Measurements from ENCODE around the genes CFAP97 and UFSP2.

GRCh38 chr4:184474946-184475443, 645 bp upstream of the IRF2 start:
- PRO-cap, result bidirectional peak, plus-strand start at chr4:184475330, minus-strand start at chr4:184475056

GRCh38 chr4:184534160-184535155, 60.1 kb upstream of the IRF2 start:
- PRO-cap, result bidirectional peak, plus-strand start at chr4:184534777, minus-strand start at chr4:184534639

- PRO-cap, result no peak
These were observed 2.9 kb downstream of the CASP3 start for GRCh38 chr4:184646353-184646752.

DNA sequence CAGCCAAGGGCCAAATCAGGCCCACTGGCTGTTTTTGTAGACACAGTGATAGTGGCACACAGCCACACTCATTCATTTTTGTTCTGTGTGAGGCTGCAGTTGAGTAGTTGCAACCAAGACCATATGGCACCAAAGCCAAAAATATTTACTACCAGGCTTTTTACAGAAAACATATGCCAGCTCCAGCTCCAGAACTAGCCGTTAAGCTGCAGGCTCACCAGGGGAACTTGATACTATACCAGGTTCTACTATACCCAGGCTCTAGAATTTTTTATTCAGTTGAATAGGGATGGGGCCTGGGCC, 40.8 kb downstream of the ACSL1 start:
- PRO-cap, result no peak

DNA sequence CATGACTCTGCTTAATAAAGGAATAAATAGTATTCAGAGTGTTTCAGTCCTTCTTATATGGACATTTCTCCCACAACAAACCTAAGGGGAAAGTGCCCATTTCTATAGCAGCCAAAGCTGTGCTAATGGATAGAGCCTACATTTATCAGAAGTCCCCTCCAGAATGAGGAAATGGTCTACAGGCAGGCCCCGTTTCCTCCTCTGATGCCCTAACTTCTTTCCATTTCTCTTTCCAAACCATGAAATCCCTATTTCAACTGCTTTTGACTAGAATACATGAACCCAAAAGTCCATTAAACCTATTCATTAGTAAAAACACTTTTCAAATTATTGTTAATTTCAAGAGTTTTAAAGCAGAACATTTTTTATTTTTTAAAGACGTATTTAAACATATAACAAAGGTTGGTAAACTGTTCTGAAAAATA, 4.5 kb downstream of the ACSL1 start:
- PRO-cap, result no peak

DNA sequence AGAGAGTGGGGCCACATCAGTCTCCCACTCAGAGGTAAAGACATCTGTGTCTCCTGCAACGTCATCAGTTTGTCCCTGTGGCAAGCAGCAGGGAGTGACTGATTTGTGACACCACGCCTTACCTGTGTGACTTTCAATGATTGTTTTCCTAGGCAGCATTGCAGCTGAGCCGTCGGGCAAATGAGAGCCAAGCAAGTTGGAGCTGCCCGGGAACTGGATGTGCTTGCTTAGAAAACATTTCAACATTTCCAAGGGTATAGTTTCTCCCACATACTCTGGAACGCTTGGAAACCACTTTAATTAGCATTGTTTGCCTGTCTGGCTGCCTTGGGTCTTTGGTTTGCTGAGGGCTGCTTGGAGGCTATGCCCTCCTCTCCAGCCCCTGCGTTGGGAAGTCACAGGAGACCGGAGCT, 29.6 kb upstream of the HELT start:
- PRO-cap, result no peak

DNA sequence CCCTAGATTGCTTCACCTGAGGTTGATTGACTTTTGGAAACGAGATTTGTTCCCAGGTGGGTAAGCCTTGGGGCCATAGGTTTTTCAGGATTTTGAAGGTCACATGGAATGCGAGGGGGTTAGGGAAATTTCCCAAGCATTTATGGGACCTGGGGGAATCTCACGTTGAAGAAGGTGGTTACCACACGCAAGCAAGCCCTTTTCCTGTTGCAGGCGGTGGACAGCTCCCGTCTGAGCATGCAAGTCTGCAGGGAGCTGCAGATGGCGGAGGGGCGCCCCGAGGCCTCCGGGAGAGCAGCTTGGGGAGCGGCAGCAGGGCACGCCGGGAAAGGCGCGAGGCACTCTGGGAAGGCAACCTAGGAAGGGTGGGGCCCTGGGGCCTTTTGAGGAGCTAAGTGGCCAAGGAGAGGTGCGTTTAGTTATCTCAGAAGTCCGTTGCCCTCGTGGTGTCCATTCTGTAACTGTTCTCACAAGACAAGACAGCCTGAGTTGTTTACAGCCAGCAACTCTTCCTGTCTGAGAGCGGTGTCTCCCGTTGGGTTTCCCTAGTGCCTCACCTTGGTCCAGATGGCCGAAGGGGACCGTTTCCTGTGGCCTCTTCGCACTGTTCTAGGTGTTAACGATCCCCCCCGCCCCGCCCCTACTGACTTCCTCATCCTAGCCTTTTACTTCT, 57.0 kb upstream of the SLC25A4 start:
- PRO-cap, result no peak

- PRO-cap, result bidirectional peak, plus-strand start at chr4:185203678, minus-strand start at chr4:185203529; bidirectional peak, plus-strand start at chr4:185204097, minus-strand start at chr4:185204144
These were observed at the start of gene CFAP97 for GRCh38 chr4:185203456-185204449. Gene CFAP97, minus strand, starts transcription at chr4:185204000.

GRCh38 chr4:185204669-185205111, 890 bp upstream of the CFAP97 start:
- PRO-cap, result unidirectional peak, minus-strand start at chr4:185204796

DNA sequence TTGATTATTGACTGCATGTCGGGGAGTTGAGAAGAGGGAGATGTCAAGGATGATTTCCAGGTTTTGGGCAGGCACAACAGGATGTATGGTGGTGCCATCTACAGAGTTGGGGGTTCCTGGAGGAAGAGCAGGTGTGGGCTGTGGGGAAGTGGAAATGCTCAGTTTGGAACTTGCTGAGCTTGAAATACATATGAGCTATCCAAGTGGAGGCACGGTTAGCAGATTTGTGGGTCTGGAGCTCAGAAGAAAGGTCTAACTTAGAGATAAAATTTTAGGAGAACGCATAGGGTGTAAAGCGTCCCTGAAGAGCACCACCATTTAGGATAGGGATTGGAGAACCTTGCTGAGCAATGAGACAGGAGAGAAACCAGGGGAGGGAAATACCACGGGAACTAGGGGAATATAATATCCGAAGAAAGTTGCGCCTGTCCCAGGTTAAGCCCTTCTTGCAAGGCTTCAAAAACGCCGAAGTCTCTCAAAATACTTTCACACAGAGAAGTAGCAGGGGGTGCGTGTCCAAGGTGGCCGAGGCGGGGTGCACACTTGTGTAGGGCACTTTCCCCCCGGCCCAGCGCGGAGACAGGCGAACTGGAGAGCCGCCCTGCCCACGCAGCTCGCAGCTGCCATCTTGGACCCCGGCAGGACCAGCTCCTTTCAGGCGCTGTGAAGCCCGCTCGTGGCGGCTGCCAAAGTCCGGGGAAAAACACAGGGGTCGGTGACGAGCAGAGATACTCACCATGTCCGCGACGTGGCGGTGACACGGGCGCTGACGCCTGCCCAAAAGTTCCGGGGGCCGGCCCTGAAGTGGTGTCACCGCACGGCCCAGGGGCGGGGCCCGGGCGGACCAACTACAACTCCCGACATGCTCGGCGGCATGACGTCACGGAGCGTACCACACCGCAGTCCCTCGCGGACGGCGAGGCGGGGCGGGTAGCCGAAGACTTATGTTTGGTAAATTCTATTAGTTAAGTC, at the start of gene UFSP2:
Gene UFSP2 (minus strand): TSS at position 835 of the 972 bp plus-strand sequence.
- PRO-cap, result bidirectional peak, plus-strand start at position 629 of the sequence, minus-strand start at position 665 of the sequence

GRCh38 chr4:185532230-185533423, 2.7 kb downstream of the PDLIM3 start:
- PRO-cap, result no peak

DNA sequence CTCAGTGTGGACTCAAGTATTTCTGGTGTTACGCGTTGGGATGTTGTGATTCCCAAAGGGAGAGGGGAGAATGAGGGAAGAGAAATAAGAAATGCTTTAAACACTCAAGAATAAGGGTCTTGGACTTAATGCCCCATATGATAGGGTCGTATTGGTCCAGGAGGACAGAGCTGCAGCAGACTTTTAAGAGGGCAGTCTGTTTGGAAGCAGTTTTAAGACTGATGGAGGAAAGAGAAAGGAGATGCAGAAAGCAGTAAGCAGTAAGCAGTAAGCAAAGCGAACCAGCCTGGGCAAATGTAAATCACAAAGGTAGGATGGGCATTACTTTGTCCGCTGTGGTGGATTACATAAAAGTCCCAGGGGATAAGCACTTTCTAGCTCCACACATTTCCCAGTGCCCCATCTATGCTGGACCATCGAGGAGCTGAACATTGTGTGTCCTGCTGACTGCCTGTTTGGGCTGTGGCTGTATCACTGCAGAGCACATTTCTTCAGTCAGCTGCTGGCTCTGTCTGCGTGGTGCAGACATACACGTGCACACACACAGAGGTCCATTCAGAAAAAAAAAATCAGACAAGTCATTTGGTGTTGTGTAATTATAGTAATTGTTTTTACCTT, 867 bp upstream of the PDLIM3 start:
- PRO-cap, result no peak

DNA sequence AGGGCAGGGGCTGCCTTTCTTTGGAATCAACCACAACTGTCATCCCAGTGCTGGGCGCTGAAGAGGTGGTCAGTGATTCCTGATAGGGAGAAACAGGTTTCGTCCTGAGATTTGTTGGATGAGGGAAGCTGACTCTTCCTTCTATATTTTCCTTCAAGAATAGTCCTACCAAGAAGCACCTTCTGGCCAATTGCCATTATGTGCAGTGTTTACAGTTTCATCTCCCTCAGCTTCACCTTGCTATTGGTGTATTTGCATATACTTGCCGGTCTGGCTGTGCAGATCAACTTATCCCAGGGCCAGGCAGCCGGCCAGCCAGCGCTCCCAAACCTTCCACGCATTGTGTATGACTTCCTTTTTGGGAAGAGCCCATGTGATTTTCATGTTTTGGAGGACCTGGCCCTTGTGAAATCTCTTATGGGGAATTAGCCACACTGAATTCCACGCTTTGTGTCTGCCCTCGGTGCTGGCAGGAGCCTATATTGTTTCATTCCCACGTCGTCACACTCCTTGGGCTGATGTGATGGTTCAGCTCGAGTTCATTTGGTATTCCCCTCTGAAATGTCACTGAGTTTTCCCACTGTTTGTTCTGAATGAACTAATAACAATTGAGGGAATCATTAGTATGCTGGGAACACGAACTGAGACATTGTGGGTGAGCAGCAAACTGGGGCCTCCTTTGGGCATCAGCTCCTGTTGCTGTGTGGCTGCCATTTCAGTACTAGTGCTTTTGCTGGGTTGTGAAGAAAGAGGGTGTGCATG, 5.9 kb upstream of the PDLIM3 start:
- PRO-cap, result no peak

- PRO-cap, result no peak
These were observed 43.1 kb upstream of the PDLIM3 start for GRCh38 chr4:185578359-185578785.

DNA sequence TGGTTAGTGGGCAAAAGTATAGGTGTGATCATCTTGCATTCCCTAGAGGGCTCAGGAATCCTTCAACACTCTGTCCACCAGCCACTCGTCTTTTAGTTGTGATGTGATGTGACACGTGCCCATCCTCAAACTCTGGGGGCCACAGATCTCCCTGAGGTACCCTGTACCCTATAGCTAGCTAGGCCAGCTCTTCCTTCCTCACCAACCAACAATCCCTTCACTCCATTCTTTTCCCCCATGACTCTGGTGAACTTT, 83.7 kb upstream of the PDLIM3 start:
- PRO-cap, result no peak

- PRO-cap, result no peak
These were observed 99.8 kb downstream of the SORBS2 start for GRCh38 chr4:185711803-185712930.

- PRO-cap, result no peak
These were observed 98.2 kb downstream of the SORBS2 start for GRCh38 chr4:185713739-185714248.

GRCh38 chr4:185723093-185723938, 88.7 kb downstream of the SORBS2 start:
- PRO-cap, result no peak

GRCh38 chr4:185737543-185738593, 74.1 kb downstream of the SORBS2 start:
- PRO-cap, result no peak

DNA sequence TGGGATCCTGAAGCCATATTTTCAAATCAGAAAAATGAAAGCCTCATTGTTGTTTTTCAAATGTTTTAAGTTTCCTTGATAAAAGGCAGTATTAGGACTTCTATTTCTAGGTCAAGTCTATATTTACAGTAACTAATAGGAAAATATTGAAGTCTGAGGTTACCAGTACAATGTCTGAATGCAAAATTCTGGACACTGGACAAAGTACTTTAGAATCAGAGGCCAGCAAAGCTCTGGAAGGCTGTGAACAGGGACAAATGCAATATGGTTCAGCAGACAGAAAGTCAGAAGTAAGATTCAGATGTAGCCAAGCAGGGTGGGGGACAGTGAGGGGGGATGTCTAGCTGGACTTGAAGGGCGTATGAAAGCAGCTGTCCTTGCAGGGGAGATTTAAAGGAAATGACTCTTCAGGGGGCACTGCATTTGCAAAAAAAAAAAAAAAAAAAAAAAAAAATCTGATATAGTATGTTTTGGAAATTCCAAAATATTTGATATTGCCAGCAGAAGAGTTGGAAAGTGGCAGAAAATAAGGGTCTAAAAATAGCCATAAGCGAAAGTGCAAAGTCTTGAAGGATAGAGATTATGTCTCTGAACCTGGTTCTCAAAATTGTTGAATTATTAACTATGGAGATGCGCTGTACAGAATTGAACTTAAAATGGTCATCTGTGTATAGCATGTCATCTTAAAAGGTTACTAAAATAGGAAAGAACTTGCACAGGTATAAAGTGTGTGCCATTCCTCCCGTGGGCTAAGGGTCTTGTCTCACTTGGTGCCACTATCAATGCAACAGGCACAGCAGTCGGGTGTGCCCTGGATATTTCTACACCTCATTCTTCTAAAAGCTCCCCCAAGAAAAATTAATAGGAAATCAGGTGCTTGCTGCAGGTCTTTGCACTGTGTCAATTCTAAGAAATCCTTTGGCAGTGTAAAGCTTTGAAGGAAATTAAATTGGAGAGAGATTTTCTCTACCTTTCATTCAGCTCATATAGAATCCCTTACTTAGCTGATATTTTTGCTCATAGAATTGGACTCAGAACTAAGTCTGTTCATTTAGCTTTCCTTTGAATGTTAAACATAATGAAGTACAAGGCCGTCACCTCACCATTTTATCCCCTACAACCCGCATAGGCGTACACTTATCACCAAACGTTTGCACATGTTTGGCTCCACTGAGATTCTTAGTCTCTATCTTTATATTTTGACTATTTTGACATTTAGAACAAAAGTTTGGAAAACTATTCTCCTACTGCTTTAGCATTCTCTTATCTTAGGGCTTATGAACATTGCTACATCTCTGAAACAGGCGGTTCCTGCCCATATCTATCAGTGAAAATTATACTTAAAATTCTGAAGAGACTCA, 2.5 kb downstream of the SORBS2 start:
- PRO-cap, result no peak